Cardiac ventricle fibroblast (primary cell): ENCODE results near the gene TMEM161B.

DNA sequence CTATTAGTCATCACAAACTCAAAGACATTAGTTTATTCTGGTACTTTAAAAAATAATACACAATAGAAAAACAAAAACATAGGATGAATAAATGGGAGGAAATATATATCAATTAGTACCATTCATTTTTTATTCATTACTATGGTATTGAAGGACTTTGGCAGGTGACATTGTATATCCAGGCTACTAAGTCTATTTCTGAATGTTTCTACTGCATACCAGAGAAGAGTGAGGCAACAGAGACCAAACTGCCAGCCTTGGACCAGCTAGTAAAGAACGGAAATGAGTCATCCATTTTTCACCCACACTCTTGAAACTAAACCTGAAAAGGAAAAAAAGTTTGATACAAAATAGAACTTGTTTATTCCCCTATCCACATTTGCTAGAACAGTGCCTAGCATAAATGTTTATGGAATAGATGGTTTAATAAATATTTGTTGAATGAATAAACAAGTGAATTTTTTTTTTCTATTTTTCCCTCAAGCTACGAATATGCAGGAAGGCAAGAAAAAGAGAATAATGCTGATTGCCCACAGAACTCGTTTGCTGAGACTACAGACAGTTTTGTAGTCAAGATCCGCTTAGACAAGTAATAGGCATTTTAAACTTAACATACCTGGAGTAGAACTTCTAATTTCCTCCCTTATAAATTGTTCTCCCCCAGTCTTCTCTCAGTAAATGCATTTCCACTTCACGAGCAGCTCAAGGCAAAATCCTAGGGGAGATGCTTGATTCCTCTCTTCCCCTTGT, 146.3 kb upstream of the RASA1 start:
- RAMPAGE, long total RNA: no peak

DNA sequence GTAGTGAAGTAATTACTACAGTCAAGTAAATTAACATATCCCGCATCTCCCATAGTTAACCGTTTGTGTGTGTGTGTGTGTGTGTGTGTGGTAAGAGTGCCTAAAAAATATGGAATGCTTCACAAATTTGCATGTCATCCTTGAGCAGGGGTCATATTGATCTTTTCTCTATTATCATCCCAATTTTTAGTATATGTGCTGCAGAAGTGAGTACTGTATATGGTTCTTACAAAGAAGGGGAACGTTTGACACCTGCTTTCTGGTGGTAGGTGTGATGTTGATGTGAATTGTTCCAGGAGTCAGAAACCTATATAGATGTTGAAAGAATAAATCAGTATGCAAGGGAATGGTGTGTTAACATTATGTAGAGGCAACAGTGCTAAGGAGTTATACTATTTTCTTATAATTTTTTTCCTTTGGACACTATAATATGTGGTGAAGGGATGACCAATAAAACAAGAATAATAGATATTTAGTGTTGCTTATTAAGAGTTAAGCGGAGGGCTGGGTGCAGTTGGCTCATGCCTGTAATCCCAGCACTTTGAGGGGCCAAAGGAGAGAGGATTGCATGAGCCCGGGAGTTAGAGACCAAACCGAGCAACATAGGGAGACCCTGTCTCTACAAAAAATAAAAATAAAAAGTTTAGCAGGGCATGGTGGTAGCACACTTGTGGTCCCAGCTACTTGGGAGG, 32.0 kb downstream of the RASA1 start:
- RAMPAGE, long total RNA: no peak

GRCh38 chr5:87340198-87341156, 72.3 kb downstream of the CCNH start:
- RAMPAGE, long total RNA: no peak

- RAMPAGE, long total RNA: no peak
Measured at GRCh38 chr5:87363601-87364559, 48.9 kb downstream of the CCNH start.

DNA sequence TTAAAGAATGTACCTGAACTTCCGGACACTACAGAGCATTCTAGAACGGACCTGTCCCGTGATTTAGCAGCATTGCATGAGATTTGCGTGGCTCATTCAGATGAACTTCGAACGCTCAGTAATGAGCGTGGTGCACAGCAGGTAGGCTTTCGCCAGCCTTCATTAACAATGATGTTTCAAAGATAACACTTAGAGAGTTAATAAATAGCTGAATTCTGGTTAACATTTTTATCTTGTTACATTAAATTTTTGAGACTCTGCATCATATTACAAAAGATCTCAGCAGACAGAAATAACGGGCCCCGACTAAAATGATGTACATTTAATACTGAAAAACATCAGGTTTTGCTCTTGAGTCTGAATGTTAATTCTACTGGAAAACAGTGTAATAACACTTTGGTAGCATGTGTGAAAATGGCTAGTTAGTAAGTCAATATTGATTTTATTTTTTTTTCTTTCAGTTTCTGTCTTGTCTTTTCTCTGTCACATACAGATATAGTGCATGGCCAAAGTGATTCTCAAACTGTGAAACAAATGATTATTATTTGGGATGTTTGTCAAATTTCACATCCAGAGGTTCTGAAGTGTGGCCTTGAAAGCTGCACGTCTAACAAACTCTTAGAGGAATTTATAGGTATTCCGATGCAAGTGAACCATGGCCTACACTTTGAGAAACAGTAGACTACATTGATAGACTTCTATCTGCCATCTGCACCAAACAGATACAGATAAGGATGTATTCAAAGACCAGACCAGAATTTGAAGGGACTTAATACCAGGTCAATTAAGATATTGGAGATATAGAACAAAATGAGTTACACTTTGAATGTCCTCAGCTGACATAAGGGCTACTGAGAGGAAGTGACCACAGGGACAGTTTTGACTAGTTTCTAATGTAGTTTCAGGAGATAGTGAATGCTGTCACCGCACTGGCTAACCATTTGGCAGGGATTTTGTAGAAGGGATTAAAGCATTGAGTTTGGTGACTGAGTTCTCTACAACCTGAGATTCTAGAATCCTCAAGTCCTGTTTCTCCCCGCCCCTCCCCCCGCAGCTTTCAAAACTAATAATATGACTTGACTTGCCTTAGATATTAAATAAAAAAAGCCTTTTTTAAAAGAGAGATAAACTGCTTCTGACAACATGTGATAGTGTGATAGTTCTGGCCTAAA, 23.0 kb downstream of the CCNH start:
- RAMPAGE, long total RNA: no peak

GRCh38 chr5:88204330-88204878, 64.2 kb downstream of the TMEM161B start:
- RAMPAGE, long total RNA: no peak

- RAMPAGE, long total RNA: no peak
Measured at GRCh38 chr5:88268696-88269784, at the start of gene TMEM161B. Gene TMEM161B (minus strand): TSS chr5:88268845.

GRCh38 chr5:88659512-88660162, 223.3 kb downstream of the MEF2C start:
- RAMPAGE, long total RNA: no peak

- RAMPAGE, long total RNA: no peak
Measured at GRCh38 chr5:88680042-88680853, 202.7 kb downstream of the MEF2C start.

- RAMPAGE, long total RNA: no peak
Measured at GRCh38 chr5:88829104-88829472, 53.9 kb downstream of the MEF2C start.

DNA sequence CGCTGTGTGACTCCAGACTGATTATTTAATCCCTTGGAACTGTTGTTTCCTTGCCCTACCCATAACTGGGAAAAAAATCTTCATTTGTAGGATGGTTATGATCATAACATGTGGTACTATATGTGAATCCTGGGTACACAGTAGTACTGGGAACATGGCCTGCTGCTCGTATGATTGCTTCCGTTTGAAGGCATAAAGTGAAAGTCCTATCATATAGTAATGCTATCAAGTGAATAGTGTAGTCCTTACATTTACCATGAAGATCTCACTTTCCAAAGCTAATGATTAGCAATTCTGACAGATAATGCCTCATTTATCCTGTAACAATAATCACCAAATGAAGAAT, 53.2 kb downstream of the MEF2C start:
- RAMPAGE, long total RNA: no peak

DNA sequence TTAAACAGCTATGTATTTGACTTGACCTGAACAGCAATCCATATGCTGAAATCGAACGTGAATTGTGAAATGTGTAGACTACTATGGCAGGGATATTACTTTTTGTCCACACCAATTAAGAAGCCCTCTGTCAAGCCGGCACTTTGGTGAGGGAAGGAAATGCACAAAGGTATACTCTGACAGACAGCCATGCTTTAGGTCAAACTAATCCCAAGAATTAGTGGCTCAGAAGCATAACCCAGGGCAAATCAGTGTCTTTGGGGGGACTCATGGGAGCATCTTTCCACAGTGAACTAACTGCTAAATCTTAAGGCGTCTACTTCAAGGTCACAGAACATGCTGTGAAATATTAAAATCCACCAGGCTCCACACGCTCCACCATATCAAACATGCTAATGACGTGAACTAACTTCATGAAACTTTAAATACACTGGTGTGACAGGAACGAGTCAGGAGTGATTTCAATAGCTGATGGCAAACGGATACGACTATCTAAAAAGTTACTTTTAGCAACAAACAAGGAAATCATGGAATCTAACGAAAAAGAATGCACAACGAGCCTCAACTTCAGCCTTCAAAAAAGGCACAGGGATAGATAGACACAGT, 611 bp downstream of the MEF2C start:
- RAMPAGE, long total RNA: no peak

DNA sequence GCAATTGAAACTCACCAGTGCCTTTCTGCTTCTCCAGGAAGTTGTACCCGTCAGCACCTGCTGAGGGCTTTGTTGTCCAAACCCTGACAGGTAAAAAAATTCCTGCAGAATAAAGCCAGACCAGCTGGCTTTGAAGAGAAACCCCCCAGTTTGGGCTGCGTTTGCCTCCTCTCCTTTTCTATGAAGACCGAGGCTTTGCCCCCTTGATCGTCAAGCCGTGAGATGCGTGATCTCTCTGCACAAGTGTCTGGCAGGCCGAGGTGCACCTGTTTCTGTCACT, 20.9 kb upstream of the MEF2C start:
- RAMPAGE, long total RNA: no peak

GRCh38 chr5:88942848-88943202, 59.8 kb upstream of the MEF2C start:
- RAMPAGE, long total RNA: no peak

DNA sequence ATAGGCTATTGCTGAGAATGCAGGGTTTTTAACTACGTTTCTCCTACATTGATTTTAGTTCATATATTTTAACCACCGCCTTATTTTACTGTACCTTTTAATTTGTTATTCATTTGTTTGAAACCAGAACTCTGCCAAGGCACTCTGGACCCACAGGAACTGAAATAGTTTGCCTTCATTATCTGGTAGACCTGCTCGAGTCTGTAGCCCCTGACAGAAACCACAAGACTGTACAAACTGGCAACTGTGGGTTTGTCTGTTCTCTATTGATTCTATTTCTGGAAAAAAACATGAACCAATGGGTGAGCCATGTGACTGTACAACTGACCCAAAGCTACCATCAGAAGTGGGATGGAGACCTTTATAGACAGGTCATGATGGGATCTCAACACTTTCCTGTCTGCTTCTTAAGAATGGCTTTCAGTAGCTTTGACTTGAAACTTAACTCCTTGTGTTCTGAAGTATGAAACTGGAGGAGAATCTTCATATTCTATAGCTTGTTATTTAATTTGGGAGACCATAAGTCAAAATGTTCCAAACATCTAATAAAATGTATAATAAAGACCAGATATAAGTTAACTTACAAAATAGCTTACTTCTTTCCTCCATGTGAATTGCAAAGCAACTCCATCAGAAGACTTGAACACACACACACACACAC, 388.5 kb upstream of the MEF2C start:
- RAMPAGE, long total RNA: no peak

GRCh38 chr5:89396576-89397230, 513.7 kb upstream of the MEF2C start:
- RAMPAGE, long total RNA: no peak

DNA sequence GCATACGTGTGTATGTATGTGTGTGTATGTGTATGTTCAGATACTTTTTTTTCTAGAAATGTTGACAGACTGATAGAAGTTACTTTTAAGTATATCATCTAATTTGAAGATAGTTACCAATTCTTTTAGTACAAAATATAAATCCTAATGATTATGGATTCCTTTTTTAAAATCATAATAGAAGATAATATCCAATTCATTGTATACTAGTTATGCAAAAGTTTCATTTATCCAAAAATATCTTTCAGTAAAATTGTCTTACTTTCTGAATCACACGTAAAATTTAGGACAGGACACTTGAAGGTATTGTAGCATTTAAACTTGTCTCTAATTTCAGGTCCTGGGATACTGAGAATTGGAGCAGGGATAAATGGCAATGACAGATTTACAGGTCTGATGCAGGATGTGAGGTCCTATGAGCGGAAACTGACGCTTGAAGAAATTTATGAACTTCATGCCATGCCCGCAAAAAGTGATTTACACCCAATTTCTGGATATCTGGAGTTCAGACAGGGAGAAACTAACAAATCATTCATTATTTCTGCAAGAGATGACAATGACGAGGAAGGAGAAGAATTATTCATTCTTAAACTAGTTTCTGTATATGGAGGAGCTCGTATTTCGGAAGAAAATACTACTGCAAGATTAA, 99.1 kb downstream of the ADGRV1 start:
- RAMPAGE, long total RNA: no peak

DNA sequence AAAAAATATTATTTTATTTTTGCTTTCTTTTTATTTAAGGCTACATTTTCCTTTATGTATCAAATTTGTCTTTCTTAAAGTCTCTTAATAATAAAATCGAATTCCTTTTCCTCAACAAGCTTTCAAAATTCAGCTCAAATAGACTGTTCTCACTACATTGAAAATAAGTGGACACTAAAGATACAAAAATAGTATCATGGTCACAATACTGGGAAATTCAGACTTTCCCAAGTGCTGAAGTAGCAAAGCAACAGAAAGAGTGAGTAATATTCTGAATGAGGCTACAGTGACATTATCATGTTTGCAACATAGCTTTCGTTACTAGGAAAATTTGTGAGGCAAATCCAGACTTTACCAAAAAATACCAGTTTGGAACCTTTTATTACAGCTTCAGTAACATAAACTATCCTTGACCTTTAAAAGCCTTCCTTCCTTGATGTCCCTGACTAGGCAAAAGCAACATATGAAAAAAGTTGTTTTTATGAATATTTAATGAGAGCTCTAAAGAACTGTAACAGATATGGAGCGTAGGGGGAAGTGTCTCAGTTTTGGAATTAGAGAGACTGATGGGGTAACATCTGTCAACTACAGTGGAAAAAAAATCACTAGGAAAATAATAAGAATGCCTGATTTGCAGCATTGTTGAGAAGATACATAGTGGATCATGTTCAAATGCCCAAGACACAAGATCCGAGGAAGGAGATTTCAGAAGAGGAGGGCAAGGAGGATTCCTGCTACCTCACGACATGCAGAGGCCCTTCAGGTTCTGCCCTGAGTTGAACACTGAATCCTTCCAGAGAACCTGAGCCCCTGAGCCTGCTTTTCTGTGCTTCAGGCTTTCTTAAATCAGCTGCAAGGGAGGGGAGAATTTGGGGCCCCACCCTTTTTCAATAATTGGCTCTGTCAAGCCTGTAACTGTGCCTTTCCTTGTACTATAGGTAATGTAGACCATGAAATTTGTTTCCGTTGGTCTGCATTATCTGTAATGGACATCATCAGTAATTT, 313.0 kb downstream of the ADGRV1 start:
- RAMPAGE, long total RNA: no peak

DNA sequence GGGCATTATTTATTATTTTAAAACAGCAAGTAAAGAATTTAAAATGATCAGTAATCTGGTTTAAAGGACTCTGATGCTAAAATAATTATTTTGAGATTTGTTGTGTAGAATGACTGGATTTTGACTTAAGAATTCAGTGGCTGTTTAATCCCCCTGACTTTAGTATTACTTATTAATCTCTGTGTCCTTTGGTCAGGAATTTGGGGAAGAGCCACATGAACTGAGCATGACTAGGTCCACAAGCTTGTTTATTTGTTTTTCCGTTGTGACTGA, 356.6 kb downstream of the ADGRV1 start:
- RAMPAGE, long total RNA: no peak

DNA sequence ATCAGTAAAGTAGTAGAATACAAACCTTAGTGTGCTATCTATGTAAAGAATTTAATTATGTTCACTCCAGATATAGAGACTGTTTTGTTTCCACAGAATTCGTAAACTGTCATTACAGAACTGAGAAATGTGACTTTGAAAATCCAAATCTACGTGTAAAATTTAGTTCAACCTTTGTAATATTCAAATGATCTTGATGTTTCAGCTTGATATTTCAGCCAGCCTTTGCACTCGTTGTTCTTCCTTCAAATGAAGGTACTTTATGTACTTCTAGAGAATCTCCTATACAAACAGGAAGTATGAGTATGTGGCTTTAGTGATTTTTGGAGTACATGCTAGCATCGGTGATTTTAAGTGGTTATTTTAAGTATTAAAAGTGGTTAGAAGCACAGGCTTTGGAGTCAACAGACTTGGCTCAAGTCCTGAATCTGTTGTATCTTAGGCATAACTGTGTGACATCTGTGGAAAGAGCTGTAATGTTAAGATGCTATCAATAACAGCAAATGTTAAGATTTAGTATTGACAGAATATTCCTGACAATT, 397.9 kb downstream of the ADGRV1 start:
- RAMPAGE, long total RNA: no peak